Heart left ventricle (tissue), 7 donors: ENCODE measurements around the gene IRAG2.

GRCh38 chr12:25020560-25021280 is 31.8 kb upstream of the IRAG2 start:
- PRO-cap, 6 experiments: no peak in any of the 6 experiments
- RAMPAGE, long total RNA, 2 experiments: no peak in any of the 2 experiments
- RRBS: no CpG with 5 or more reads among the region's 7 CpGs

DNA sequence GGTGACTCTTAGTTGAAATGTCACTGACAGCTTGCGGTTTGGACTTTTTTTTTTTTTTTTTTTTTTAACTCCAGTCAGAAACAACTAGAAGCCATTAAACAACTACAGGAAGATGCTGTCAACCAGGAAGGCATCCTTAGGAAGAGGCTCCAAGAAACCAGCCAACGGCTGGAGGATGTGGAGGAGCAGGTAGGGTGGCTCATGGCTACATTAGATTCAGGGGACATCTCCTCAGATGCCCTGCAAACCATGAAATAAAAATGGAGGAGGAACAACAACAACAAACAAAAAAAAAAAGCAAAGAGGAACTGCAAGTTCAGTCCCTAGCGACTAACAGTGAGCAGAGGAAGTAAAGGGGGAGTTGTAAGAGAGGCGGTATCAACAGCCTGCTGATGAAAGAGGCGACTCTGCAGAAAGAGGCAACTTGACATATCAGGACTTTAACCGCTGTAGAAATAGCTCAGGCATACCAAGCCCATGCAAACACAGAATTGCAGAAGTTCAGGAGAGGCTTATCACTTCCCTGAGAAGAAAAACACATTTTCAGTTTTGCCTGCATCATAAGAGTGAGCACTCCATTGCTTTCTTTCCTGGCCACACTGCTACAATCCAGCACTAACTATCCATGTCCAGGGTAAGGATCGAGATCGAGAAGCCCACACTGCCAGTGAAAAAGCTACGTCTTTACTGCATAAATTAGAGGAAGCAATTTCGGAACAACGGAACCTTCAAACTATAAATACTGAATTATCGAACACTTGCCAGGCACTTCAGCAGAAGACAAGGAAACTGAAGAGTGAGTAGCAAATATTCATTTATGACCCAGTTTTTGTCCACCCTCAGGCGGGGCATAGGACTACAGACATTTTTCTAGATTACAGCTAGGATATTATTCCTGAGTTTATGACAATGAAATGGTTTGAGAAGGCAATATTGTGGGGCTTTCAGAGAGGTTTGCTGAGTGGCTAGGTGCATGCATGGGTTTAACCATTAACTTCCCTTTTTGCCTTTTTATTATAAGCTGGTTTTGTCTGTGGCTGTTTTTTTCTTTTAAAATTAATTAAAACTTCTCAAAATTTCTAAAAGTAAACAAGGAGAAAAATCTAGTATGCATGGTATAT is at the start of gene IRAG2:
Gene IRAG2, plus strand, starts transcription at position 546 of the 1,121 bp plus-strand sequence.
- PRO-cap, 6 experiments: peak in 3 of 6 experiments; most common plus-strand start position 546 of the sequence (in 2)
- RAMPAGE, long total RNA, 2 experiments: start-site peak on the plus strand in 1 of 2 experiments, centred at position 383 of the sequence, 11 reads per replicate
- RRBS: no CpG with 5 or more reads among the region's 13 CpGs

DNA sequence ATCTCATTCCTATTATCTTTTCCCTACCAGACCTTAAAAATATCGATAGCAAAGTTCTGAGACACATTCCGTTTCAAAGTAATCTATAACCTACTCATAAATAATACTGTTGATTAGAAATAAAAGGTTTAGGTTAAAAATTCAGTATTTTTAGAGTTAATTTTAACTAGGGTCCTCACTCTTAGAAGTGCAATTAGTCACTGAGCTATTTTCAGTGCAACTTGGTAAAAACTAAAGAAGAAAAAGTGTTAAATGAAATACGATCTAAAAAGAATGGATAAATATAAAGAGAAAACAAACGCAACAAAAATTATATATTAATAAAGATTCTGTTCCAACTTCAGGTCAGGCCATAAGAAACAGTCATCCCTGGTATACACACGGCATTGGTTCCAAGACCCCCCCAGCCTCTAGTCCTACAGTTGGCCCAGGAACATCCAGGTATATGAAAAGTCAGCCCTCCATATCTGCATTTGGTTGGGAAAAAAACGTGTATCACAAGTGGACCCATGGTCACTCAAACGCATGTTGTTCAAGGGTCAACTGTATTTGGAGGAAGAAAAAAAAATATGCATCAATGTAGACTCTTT is 19.0 kb downstream of the KRAS start:
- PRO-cap, 6 experiments: no peak in any of the 6 experiments
- RAMPAGE, long total RNA, 2 experiments: no peak in any of the 2 experiments
- RRBS: no CpG with 5 or more reads among the region's 7 CpGs

DNA sequence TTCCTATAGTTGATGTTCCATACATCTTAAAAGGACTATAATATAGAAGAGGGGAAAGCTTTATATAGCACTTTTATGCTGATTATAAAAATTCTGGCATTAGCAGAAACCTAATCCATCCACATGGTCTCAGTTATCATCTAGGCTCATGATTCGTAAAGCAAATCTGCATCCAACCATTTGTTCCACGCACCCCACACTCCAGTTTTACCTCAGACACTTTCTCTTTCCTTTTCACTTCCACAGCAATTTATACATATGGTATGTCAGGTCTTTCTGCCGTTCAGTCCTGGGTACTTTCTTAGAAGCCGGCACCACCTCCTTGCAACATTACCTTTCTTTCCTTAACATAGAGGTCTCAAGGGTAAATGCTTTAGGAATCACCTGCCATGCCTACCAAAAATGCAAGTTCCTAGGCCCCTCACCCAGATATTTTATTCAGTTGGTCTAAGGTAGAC is 2.6 kb upstream of the KRAS start:
- PRO-cap, 6 experiments: no peak in any of the 6 experiments
- RAMPAGE, long total RNA, 2 experiments: no peak in any of the 2 experiments
- RRBS: no CpG with 5 or more reads among the region's 4 CpGs

DNA sequence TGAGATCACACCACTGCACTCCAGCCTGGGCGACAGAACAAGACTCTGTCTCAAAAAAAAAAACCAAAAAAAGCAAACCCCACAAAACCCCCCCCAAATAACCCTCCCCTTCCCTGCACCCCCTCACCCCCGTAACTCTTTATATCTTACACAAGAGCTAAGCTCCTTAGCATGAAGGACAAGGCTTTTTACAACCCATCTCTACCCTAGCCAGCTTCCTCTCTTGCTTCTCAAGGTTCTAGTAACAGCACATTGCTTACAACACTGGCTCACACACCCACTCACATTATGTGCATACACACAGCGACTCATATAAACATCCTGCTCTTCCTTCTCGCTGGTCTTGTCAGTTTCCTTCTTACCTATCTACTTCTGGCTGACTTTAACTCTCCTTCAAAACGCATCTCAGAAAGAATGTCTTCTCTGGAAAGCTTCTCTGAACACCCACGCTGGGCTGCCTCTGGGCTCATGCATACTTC is 126.6 kb upstream of the KRAS start:
- PRO-cap, 6 experiments: no peak in any of the 6 experiments
- RAMPAGE, long total RNA, 2 experiments: no peak in any of the 2 experiments
- RRBS: no CpG with 5 or more reads among the region's 6 CpGs

DNA sequence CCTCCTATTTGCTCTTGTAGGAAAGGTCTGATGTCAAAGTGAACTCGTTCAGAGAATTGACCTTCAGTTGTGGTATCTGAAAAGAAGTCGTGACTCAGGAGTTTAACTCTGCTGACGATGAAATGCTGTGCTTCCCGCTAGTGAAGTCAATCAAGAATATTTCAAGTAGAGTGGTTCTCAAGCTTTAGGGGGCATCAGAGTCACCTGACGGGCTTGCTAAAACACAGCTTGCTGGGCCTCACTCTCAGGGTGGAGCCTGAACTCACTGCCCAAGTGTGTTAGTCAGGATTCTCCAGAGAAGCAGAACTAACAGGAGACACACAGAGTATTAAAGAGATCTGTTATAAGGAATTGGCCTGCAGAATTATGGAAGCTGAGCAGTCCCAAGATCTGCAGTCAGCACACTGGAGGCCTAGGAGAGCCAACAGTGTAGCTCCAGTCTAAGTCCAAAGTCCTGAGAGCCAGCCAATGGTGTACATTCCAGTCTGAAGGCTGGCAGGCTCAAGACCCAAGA is 139.5 kb upstream of the LMNTD1 start:
- PRO-cap, 6 experiments: peak in 1 of 6 experiments; most common plus-strand start position 295 of the sequence (in 1)
- RAMPAGE, long total RNA, 2 experiments: no peak in any of the 2 experiments
- RRBS: no CpG with 5 or more reads among the region's 5 CpGs

DNA sequence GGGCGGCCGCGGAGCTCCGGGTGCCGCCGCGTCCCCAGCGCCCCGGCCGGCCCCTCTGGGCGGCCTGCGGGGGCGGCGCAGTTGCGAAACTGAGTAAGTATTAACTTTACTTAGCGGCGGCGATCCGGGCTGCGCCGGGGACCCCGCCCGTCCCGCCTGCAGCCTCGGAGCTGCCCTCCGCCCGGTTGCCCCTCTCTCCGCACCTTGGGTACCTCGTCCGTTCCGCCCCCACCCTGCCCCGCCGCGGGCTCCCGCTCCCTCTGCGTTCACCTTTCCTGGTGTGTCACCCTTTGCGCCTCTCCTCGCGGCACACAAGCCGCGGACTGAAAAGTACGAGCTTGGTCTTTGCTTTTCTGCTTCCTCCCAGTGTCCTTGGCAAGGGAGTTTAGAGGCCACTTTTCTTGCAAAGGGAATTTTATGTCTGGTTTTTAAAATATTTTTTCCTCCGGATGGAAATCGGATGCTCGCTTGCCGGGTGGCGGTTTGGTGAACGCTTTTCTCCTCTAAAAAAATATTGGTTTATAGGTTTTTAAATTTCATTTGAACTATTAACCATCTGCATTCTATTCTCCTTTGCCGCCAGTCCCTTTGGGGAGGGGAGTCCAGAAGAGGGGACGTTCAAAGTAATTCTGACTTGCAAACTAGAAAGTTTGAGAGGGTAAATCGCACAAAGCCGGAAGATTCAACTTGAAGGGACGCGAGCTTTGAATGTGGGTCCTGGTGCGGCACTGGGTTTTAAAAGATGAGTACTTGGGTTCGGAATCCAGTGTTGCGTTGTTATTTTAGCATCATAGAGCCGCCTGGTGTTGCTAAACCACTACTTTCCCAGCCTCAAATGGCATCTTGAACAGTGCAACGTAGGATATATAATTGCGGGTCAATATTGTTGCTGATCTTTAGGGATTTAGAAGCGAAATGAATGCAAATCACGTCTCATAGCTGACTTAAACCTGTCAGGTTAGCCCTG is 857 bp downstream of the RASSF8 start:
- PRO-cap, 6 experiments: peak in 6 of 6 experiments; most common plus-strand start position 109 of the sequence (in 5); most common minus-strand start position 325 of the sequence (in 6)
- RAMPAGE, long total RNA, 2 experiments: no peak in any of the 2 experiments
- RRBS: 1% methylated on average over 20 of the region's 62 CpGs

DNA sequence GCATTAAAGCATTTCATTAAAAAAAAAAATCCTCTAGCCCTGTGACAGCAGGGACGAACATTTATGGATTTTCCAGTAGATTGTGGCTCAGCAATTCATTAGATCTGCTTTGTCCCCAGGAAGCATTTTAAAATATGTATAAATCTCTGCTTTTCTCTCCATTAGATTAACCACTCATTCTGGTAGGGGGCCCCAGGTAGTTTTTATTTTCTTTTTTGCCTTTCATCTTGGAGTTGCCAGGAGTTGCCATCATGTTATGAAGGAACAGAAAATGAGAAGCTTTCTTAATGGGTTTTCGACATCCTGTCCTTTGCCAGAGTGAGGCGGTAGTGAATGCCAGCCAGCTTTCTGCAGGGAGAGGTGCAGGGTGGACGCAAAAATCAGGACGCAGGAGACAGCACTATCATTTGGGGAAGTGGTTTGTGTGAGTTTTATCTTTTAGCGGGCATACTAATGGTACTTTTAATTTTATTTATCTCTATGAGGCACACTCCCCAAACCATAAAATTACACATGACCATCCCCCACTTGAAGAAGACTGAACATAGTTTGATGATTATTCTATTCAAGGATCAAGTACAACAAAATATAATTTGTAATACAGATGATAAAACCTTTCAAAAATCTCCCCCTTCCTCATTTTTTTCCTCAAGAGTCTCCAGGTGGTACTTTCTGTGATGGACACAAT is 1.7 kb downstream of the RASSF8 start:
- PRO-cap, 6 experiments: no peak in any of the 6 experiments
- RAMPAGE, long total RNA, 2 experiments: no peak in any of the 2 experiments
- RRBS: no CpG with 5 or more reads among the region's 6 CpGs

GRCh38 chr12:25986174-25986403 is 27.6 kb downstream of the RASSF8 start:
- PRO-cap, 6 experiments: no peak in any of the 6 experiments
- RAMPAGE, long total RNA, 2 experiments: no peak in any of the 2 experiments

GRCh38 chr12:26121042-26121428 is 3.8 kb downstream of the BHLHE41 start:
- PRO-cap, 6 experiments: no peak in any of the 6 experiments
- RAMPAGE, long total RNA, 2 experiments: no peak in any of the 2 experiments
- RRBS: no CpG with 5 or more reads among the region's 3 CpGs

DNA sequence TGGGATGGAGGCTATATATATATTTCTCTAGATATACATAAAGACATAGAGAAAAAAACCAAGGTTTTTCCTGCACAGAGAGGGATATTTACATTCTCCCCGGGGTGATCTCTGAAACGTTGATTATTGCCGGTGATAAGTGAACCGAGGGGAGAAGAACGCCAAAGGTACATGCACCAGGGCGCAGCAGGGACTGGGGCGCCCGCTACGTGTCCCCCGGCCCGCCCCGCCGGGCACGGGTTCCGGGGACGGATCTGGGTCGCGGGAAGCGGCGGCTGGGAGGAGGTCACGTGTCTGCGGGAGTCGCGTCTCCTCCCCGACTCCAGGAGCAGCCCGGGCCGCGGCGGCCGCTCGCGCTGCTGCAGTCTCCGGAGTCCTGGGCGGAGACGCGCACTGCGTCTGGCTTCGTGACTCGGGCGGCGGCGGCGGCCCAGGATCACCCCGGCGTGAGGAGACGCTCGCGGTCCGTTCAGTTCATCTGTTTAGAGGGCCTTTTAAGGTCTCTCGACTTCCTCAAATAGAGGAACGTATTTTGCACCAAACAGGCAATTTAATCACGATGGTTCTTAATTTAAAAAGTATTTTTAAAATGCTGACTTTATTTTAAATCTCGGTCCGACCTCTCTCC is 1.6 kb upstream of the BHLHE41 start:
- PRO-cap, 6 experiments: peak in 6 of 6 experiments; most common plus-strand start position 319 of the sequence (in 2); most common minus-strand start position 378 of the sequence (in 6)
- RAMPAGE, long total RNA, 2 experiments: no peak in any of the 2 experiments
- RRBS: 1% methylated on average over 34 of the region's 54 CpGs

DNA sequence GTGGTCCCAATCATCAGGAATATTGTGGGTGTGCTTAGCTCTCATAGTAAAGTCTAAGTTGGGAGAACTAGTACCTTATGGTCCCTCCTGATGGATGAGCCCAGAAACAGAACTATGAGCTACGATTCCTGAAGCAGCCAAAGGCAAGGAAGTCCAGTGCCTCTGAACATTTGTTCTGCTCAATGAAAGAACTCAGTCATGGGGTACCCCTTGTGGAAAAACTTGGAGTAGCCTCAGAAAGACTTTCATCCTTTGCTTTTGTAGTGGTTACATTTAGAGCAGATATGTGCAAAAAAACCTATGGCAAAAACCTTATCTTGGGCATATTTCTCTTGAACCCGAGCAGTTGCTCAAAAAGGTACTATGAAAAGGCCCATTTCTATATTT is 28.9 kb upstream of the BHLHE41 start:
- PRO-cap, 6 experiments: peak in 4 of 6 experiments; most common plus-strand start position 140 of the sequence (in 4)
- RAMPAGE, long total RNA, 2 experiments: no peak in any of the 2 experiments
- RRBS: no CpG with 5 or more reads among the region's 2 CpGs

GRCh38 chr12:26176800-26177027 is 18.7 kb upstream of the SSPN start:
- PRO-cap, 6 experiments: no peak in any of the 6 experiments
- RAMPAGE, long total RNA, 2 experiments: no peak in any of the 2 experiments
- RRBS: no CpG with 5 or more reads among the region's 2 CpGs

DNA sequence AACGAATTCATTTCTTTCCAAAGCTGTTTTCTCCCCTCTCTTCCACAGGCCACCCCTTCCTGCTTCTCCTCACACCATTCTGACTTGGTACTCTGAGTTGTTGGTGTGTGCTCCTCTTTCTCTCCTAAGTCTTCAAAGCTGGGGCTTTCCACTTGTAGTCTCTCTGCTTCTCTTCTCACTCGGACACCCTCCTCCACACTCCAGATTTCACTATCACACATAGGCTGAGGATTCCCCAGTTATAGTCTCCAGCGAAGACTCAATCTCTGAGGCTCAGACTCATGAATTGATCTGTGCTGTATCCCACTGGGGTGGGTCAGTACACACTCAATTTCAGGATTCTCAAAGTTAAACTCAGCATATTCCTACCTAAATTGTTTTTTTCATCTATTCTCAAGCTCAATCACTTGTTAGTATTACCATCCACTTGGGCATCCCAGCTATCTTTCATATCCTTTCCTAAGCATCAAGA is 201.1 kb downstream of the SSPN start:
- PRO-cap, 6 experiments: no peak in any of the 6 experiments
- RAMPAGE, long total RNA, 2 experiments: no peak in any of the 2 experiments
- RRBS: no CpG with 5 or more reads among the region's 3 CpGs

- PRO-cap, 6 experiments: no peak in any of the 6 experiments
- RAMPAGE, long total RNA, 2 experiments: no peak in any of the 2 experiments
- RRBS: no CpG with 5 or more reads among the region's 11 CpGs
Measured at GRCh38 chr12:26736942-26737421, 96.0 kb downstream of the ITPR2 start.

DNA sequence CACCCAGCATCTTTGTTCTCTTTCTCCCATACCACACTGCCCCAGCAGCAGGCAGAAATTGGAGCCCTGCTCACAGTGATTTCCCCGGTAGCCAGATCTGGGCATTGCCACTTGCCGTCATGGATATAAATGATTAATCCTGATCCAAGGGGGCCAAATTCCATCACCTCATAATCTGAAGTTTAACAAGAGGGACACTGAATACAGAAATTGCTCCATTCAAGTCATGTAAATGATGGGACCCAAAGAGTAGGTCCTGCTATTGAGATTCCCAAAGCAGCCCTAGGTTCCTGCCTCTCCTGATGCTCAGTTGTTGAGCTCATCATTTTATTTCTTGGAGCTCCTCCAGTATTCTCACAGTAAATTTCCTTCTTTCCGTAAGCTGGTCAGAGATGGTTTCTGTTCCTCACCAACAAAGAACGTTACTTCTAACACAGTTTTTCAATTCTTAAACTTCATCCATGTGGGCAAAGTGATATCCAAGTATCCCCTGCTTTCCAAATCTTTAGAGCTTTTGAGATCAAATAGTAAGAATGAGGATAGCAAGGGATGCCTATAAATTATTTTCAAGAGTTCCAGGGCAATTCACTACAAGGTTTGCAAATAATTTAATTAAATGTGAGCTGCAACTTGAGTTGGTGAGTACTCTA is 11.7 kb downstream of the ITPR2 start:
- PRO-cap, 6 experiments: no peak in any of the 6 experiments
- RAMPAGE, long total RNA, 2 experiments: no peak in any of the 2 experiments
- RRBS: no CpG with 5 or more reads among the region's 4 CpGs

DNA sequence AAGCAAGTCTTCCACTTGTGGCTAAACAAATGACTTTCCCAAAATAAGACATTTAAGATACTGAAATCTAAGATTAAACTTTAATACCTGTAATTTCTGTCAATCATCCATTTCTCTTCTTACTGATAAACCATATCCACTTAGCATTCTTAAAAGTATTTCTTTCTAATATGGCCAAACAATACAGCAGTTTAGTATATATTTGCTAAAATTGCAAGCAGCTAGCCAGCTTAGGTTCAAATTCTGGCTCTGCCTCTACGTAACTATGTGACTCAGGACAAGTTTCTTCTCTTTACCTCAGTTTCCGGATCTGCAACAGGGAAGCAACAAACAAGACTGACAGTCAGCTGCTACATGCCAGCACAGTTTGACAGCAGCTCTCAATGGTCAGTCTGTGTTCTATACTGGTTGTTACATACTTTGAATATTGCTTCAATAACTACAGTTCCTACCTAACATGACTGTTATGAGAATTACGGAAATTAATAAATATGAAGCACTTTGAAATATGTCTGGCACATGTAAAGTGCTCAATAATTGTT is 1.9 kb downstream of the INTS13 start:
- PRO-cap, 6 experiments: no peak in any of the 6 experiments
- RAMPAGE, long total RNA, 2 experiments: no peak in any of the 2 experiments
- RRBS: no CpG with 5 or more reads among the region's 3 CpGs

- PRO-cap, 6 experiments: no peak in any of the 6 experiments
- RAMPAGE, long total RNA, 2 experiments: no peak in any of the 2 experiments
- RRBS: no CpG with 5 or more reads among the region's 3 CpGs
Measured at GRCh38 chr12:26940768-26941163, 2.5 kb downstream of the FGFR1OP2 start.

- PRO-cap, 6 experiments: no peak in any of the 6 experiments
- RAMPAGE, long total RNA, 2 experiments: no peak in any of the 2 experiments
- RRBS: 3% methylated on average over 10 of the region's 31 CpGs
Measured at GRCh38 chr12:27244435-27245310, 587 bp downstream of the STK38L start.

DNA sequence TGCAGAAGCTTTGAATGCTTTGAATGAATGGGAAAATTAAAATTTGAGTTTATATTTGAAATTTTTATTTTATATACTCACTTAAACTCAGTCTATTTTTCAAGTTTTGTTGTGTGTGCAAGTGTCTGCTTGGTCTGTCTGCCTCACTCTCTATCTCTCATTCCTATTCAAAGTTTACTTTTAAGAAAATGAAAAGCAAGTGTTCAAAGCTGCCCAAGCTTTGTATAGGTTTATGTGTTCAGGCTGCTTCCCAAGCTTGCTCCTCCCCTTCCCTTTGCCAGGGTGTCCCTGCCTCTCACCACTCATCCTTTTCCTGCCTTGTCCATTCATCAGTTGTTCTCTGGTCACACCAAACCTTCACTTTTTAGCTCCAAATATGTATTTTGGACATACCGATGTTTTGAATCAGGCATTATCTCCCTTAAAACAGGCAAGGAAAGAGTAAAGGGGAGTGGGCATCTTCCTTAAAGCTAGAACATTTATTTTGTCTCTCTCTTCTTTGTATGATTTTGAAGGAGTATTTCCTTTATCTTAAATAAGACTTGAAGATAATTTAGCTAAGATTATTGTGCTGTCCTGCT is 41.3 kb downstream of the STK38L start:
- PRO-cap, 6 experiments: peak in 2 of 6 experiments; most common plus-strand start position 325 of the sequence (in 2)
- RAMPAGE, long total RNA, 2 experiments: no peak in any of the 2 experiments
- RRBS: no CpG with 5 or more reads among the region's 1 CpG